Penis (tissue), 1 donor: Measurements from ENCODE around the gene ZNF804A.

DNA sequence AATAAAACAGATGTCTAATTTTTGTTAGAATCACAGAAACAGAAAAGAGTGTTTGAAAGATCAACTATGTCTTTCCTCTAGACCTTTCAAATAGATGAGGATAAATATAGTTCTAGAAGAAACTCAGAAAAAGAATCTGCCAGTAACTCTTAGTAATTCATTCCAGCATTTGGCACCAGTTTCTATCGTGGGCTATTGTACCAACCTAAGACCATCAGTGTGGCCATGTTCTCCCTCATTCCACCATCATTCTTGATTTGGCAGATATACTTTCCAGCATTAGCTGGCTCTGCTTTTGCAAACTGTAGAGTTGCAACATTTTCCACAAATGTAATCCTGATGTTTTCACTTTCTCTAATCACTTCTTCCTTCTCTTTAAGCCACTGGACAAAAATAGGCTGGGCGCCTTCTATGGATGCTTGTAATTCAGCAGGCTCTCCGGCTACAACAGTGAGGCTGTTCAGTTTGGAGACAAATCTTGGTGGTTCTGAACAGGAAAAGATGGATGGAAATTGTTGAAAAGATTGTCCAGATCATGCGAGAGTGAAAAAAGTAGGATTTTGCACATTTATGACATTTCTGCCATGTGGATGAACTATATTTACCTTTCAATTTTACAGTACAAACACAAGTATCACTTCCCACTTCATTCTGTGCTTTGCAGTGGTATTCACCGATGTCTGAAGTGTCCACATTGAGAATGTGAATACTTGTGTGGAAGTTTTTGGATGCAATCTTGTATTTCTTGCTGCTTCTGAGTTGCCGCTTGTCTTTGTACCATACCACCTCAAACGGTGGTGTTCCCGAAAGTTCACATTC is 81.9 kb downstream of the TTN start:
- PRO-cap, result no peak

GRCh38 chr2:179125722-179126751 is 76.1 kb upstream of the CCDC141 start:
- PRO-cap, result no peak

- PRO-cap, result no peak
Observed at GRCh38 chr2:179220510-179221059, 44.0 kb downstream of the SESTD1 start.

DNA sequence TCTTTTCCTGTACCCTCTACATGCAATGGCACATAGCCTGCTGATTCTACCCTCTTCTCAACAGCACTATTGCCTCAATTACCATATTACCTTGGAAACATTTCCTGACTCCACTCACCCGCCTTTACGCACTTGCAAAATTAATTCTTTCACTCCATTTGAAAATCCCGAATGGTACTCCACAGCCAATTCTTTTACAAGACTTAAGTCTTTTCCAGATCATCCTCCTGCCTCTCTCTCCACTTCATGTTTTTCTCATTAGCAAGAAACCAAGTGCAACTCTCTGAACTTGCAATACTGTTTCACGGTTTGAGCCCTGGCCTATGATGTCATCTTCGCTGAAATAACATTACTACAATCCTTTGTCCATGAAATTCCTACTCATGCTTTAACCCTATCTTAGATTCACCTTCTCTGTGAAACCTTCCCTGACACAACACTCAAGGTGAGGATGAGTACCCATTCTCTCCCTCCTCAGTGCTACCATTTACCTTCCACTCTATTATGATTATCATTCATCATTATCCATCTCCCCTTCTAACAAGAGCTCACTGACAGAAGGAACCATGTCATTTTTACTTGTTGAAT is 29.0 kb downstream of the SESTD1 start:
- PRO-cap, result no peak

DNA sequence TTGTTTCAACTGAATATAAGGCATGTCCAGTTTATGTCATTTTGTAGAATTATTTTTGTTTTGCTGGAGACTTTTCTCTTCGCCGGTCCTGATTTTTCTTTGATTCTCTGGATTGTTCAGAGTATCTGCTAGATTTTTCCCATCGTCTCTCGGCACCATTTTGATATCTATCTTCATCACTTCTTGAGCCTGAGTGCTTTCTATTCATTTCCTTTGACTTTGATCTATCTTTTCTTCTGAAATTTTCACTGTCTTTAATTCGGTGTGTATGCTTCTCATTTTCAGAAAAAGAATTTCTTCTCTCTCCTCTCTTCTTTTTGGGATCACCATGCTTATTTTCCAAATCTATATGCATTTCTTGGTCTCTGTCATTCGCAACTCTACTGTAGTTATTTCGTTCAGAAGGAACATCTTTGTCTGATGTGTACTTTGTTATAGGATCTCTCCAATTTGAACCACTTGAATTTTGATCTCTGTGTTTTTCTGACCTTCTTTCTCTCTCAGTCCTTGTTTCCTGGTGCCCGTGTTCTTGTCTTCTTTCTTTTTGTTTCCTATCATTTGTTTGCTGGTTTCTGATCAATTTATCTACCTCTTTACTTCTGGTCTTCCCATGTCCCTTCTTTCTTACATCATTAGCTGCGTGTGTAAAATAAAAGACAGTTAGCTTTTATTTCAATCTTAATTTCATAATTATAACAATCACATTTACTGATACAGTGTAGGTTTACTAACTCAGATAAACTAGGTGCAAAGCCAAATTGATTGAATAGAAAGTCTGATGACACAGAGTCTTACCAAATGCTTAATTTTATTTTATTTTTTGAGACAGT is 61.8 kb downstream of the CWC22 start:
- PRO-cap, result no peak

- PRO-cap, result no peak
Observed at GRCh38 chr2:179981334-179982054, 25.6 kb downstream of the CWC22 start.

- PRO-cap, result no peak
Observed at GRCh38 chr2:180033748-180034744, 26.9 kb upstream of the CWC22 start.

DNA sequence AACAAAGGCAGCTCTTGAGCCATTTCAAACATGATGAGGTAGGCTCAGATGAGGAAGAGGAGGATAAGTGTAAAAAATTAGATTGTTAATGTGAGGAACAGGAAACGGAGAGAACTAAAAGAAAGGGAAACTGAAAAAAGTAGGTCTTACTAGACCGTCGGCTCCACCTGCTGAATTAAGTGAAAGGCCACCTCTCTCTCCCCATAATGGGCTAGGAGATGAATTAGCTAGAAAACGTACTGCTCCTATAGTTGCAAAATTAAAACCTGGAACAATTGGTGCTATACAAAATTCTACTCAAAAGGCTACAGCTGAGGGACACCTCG is 50.2 kb upstream of the CWC22 start:
- PRO-cap, result no peak

- PRO-cap, result no peak
Observed at GRCh38 chr2:180238906-180239146, 231.7 kb upstream of the CWC22 start.

DNA sequence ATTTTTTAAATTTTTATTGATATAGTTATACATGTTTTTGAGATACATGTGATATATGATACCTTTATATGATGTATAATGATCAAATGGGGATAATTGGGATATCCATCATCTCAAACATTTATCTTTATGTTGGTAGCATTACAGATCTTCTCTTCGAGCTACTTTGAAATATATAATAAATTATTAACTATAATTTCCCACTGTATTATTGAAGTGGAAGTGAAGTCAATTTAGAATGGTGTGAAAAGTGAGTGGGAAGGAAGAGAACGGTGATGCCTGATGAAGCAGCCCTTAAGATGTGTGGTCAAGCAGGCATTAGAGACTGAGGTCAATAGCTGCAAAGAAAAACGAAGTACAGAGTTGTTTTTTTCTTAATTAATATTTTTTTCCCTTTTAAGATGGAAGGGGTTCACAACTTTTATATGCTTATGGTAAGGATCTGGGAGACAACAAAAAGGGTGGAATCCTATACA is 34.3 kb downstream of the UBE2E3 start:
- PRO-cap, result no peak

GRCh38 chr2:181395080-181395472 is 62.1 kb upstream of the ITGA4 start:
- PRO-cap, result no peak

DNA sequence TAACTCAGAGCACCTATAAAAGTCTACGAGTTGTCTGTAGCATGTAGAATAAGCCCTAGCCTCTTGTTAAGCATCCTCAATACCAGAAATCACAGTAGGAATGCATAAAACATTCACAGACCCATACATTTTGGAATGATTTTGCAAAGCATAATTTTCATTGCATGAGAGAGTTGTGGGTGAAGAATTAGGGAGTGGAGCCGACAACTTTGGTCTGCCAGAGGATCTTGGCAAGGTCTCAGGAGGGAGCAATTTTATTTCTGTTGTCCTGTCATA is 2.3 kb downstream of the ITGA4 start:
- PRO-cap, result no peak

DNA sequence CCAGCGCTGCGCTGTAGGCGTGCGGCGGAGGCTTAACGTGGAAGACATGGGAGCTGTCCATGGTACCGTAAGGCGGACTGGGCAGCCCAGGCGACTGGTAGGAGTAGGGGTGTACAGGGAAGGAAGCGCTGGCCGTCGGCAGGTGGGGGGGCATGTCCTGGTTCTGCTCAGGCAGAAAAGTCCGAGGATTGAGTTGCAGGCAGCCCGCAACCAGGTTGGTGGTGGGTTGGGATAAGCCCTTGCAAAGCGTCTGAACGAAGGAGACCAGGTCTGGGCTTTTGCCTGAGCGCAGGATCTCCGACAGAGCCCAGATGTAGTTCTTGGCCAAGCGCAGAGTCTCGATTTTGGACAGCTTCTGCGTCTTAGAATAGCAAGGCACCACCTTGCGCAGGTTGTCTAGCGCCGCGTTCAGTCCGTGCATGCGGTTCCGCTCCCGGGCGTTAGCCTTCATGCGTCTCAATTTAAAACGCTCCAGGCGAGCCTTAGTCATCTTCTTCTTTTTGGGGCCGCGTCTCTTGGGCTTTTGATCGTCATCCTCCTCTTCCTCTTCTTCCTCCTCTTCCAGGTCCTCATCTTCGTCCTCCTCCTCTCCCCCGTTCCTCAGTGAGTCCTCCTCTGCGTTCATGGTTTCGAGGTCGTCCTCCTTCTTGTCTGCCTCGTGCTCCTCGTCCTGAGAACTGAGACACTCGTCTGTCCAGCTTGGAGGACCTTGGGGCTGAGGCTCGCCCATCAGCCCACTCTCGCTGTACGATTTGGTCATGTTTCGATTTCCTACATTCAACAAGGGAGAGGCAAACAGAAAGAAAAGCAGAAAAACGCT is 2.0 kb downstream of the NEUROD1 start:
- PRO-cap, result no peak

DNA sequence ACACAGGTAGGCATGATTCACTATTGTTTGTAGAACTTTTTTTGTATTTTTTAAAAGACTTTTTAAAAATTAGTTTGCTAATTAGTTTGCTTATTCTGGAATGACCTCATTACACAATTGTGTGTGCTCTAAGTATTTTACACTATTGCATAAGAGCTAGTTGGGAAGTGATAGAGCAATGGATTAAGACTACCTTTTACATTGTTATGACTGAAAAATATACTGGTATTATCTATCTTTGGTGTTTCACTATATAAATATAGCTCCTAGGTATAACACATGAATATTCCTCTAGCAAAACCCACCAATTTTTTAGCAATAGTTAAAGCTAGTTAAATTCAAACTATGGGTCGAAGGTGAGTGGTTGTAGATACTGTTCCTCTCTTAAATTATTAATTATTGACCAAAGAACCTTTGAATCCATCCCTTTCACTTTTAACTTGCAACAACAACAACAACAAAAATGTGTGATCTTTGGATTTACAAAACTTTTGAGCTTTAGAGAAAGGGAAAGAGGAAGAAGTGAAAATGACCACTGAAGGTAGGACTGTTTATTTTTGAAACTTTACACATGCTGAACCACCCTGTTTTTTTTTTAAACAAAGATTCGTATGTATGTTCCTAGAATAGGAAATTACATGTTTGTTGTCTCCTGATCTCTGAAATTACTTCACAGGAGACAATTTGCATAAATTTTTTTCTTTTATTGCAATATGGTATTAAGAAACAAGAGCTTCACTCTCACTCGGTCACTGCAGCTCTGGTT is 18.7 kb downstream of the ITPRID2 start:
- PRO-cap, result no peak

- PRO-cap, result no peak
Observed at GRCh38 chr2:182055859-182056332, 70.2 kb downstream of the PPP1R1C start.

DNA sequence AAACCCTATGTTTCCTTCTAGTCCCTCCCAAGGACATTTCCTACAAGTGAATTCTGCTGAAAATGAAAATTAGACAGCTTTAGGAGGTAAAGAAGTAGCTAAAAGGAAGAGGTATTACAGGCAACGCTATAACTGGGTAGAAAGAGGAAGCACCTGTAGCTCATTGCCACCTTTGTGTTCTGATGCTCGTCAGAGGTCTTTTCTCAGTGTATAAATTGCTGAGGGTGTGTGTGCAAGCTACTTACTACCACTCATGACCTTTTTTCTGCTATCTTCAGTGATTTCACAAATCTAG is 1.4 kb downstream of the DNAJC10 start:
- PRO-cap, result no peak

GRCh38 chr2:182930224-182931219 is 64.1 kb upstream of the FRZB start:
- PRO-cap, result no peak

DNA sequence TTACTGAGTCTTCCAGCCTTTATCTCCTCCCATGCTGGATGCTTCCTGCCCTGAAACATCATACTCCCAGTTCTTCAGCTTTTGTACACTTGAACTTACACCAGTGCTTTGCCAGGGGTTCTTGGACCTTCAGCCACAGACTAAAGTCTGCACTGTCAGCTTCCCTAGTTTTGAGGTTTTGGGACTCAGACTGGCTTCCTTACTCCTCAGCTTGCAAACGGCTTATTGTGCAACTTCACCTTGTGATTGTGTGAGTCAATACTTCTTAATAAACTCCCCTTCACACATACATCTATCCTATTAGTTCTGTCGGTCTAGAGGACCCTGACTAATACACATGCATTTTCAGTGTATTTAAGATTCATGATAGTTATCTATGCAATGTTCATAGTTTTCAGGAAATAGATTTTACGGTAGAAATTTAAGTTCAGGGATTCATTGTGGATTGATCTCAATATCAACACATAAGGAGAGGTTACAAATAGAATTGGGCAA is 35.8 kb upstream of the ZNF804A start:
- PRO-cap, result no peak

DNA sequence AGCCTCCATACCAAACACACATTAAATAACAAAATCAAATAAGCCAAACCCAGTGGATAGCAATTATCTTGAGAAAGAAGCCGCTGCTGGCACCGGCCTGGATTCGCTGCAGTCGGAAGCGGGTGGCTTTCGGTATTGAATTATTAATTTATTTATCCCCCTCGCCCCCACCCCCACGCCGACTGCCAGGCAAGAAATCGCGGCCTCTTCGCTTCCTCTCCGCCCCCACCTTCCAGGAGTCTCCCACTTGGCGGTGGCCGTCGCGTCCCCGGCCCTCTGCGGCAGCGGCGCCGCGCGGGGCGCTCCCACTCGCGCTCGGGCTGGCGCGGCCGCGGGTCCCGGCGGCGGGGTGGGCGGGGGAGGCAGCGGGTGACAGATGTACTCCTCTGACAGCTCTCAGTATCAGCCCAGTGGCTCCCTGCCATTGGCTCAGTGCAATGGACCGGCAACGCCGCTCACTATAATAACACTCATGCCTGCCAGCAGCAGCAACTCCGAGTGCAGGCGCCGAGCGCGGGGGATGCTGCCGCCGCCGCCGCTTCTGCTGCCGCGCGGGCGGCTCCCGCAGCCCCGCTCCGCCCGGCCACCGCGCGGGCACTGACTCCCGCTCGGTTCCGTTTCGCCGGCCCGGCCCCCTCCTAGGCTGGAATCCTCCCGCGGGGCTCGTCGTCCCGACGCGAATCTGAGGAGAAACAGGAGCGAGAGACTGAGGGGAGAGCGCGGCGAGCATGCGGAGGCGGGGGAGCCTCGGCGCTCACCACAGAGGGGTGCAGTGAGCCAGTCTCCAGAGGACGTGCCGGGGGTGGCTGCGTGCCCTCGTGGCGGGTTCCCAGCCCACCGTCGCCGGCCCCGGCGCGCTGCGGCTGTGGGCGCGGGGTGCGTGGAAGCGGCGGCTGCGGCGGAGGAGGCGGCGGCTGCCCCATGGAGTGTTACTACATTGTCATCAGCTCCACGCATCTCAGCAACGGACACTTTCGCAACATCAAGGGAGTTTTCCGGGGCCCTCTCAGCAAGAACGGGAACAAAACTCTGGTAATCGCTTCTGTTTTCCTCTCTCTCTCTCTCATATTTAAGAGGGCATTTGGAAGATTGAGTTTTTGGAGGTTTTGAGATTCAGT is at the start of gene ZNF804A:
ZNF804A (plus strand) TSS at position 491 of the 1,118 bp plus-strand sequence.
- PRO-cap, result bidirectional peak, plus-strand start at position 491 of the sequence, minus-strand start at position 278 of the sequence; bidirectional peak, plus-strand start at position 787 of the sequence, minus-strand start at position 599 of the sequence

GRCh38 chr2:185289563-185289938 is 449.1 kb upstream of the FSIP2 start:
- PRO-cap, result no peak